Measurements from ENCODE around the genes CWC15, FAM76B and MAML2.

DNA sequence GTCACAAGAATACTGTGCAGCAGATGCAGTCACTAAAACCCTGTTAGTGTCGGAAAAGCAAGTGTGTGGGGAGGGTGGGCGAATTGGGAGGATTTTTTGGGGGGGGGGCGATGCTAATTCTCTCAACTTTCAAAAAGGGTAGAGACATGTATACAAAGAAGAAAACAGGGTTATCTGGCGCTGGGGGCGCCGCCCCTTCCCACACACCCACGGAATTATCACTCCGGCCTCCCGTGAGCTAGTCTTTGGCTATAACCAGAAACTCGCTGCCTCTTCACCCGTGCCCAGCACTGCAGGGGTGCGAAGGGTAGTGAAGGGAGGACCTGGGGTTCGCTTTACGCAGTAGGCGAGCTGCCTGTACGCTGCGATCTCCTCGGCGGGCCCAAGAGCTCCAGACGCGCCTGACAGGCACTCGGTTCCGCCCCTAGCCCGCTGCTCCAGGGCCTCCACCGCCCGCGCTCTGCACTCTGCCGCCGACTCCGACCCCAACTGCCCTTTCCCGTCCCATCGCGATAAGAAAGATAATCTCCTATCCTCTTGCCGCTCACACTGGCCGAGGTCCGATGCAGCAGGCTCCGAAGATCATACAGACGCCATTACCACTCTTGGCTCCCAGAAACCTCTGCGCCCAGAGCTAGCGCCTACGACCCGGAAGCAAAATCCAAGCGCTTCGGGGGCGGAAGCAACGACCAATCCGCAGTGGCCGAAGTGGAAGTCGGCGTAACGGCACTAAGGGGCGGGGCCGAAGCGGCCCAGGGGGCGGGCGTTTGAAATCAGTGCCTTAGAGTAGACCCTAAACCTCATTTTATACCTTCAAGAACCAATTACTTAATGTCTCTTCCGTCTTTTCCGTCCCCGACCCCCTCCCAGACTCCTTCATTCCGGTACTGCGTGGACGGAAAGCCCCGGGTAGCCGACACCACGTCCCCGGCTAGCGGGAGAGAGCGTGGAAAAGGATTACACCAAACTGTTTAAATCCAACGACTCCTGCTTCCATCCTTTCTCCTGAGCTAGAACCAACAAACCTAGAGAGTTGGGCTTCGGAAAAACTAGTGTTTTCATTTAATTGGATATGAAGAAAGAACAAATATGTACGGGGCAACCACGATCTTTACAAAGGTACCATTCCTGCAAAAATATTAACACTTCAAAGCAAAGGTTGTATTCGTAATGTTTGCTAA lies at the start of gene CWC15:
TSS of gene CWC15 (minus strand) at position 607 of the 1,181 bp plus-strand sequence.
- PRO-cap, result bidirectional peak, plus-strand start at position 732 of the sequence, minus-strand start at position 628 of the sequence

- PRO-cap, result no peak
Observed at GRCh38 chr11:95128565-95128963, 38.9 kb downstream of the ENDOD1 start.

DNA sequence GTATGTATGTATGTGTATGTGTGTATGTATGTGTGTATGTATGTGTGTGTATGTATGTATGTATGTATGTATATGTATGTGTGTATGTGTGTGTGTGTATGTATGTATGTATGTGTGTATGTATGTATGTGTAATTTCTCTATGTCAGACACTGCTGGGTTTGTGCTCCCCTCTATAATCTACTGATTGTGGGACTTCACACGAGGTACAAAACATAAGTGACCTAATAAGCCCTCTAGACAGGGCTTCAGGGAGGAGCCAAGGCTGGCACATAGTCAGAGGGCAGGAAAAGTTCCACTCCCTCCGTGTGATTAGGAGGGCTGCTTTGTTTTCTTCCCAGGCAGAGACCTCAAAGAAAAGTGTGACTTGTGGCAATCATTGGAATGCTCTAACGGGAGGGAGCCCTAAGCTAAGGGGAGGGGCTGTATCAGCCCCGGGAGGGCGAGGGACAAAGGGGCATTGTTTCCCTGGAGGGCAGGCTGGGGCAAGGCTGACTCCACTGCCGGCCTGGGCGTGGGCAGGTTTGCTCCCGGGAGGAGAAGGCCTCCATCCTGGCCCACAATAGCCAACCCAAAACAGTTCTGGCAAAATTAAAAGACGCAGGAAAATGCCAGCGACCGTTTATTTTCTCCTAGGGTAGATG lies 59.9 kb downstream of the ENDOD1 start:
- PRO-cap, result unidirectional peak, plus-strand start at position 493 of the sequence

DNA sequence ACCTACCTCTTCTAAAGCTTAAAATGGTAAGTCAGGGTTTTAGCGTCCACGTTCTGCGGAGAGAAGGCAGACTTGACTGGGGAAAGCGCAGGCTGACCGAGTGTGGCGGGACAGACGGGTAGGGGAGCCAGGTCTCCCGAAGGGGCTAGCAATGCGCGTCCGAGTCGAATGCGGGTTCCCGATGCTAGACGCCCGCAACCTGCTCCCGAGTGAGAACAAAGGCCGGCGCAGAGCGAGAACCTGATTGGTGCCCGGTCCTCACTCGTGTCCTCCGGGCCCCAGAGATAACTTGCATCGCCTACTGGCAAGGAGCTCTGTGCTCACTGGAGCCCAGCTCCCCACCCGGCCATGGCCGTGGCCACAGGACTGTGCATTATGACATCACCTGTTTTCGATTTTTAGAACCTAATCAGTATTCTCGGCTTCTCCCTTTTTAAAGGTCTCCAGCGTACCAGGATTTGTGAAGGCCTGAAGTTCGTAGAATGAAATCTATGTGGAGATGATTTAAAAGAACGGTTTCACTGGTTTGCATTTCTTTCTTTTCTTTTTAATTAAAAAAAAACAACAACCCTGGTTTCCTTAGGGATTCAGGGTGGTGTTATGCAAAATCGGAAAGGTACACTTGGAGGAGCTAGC lies 1.3 kb upstream of the SESN3 start:
- PRO-cap, result bidirectional peak, plus-strand start at position 207 of the sequence, minus-strand start at position 172 of the sequence; bidirectional peak, plus-strand start at position 361 of the sequence, minus-strand start at position 350 of the sequence

- PRO-cap, result no peak
Observed at GRCh38 chr11:95291927-95292369, 60.9 kb upstream of the SESN3 start.

DNA sequence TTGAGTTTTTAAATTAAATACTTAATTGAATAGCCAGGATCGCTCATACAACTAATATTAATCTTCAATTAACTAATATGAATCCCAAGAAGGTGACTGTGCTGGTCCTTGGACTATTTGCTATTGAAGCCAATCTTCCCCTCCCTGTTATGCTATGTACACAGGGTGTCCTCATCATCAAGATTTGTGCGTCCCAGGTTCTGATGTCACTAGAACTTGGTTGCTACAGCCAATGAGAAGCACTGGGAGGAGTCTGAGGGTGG lies 212.2 kb upstream of the SESN3 start:
- PRO-cap, result no peak

DNA sequence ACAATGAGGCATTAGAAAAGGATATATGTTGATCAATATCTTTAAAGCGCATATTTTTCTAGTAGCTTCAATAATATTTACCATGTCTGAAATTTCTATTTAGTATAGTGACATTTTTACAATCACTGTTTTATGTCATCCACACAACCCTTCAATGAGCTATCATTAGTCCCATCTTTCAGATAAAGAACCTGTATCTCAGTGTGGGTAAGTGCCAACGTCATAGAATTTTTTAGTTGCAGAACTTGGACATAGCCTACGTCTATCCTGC lies 101.2 kb downstream of the FAM76B start:
- PRO-cap, result no peak

GRCh38 chr11:95697844-95698589 lies 91.6 kb downstream of the FAM76B start:
- PRO-cap, result no peak

DNA sequence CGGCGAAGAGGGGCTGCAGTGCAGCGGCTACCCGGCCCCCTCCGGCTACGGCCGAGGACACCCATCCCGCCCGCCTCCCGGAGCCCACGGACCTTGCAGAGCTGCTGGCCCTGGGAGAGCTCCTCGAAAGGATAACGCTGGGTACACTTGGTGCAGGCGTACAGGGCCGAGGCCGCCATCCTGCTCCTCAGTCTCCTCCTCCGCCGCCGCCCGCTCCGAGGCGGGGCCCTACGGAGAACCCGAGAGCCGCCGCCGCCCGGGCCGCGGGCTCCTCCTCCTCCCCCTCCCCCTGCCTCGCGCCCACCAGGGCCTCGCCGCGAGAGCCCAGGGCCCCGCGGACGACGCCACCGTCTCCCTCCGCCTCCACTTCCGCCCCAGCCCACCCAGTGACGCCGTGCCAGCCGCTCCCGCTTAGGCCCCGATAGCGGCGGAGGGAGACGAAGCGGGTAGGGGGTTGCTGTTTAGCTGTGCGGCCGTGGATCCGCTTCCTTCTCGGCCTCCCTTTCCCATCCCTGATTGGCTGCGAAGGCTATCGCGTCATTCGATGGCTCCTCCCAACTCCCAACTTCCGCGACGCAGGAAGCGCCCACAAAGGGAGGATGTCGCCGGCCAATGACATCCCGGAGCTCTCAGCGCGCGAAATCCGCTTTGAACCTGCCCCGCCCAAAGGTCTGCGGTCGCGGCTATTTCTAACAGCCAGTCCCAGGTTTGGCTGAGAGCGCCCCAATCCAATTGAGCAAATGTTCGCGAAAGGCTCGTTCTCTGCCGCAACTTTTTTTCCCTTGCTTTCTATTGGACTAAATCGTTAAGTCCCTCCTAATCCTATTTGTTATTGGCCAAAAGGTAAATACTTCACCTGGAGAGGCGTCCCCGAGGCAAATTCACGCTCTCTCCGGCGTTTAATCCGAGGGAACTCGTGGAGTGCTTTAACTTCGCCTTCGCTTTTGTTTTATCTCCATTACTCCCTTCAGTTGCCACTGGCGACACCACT lies at the start of gene FAM76B:
TSS of gene FAM76B (minus strand) at position 483 of the 991 bp plus-strand sequence.
- PRO-cap, result bidirectional peak, plus-strand start at position 699 of the sequence, minus-strand start at position 511 of the sequence

DNA sequence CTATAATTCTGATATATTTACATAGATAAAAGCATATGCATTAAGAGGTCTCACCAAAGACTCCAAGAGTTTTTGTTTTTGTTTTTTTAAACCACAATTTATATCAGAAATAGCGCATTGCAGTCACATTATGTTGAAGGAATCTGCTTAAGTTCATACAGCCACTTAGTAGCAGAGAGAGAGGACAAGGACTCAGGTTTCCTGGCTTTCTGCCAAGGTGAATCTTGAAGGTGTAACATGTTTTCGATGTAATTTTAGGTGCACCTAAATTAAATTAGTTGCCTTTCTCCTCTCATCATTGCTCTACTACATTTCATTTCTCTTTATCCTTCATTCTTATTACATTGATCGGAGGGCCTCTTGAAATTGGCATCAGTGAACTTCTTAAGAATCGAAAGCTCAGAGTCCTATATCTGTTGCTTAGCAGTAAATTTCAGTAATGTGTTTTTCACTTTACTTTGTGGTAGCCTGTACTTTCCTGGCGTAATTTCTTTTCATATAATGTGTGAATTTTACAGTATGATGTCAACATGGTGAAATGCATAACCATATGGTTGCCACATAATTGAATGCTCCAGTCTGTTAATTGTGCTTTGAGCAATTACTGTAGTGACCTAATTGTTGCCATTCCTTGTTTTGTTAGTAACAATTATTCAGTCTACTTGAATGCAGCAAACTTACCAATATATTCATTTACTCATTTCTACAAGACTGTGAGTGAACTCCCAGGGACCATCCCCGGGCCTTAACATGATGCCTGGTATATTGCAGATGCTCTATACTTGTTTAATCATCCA lies 138.2 kb downstream of the MAML2 start:
- PRO-cap, result no peak

DNA sequence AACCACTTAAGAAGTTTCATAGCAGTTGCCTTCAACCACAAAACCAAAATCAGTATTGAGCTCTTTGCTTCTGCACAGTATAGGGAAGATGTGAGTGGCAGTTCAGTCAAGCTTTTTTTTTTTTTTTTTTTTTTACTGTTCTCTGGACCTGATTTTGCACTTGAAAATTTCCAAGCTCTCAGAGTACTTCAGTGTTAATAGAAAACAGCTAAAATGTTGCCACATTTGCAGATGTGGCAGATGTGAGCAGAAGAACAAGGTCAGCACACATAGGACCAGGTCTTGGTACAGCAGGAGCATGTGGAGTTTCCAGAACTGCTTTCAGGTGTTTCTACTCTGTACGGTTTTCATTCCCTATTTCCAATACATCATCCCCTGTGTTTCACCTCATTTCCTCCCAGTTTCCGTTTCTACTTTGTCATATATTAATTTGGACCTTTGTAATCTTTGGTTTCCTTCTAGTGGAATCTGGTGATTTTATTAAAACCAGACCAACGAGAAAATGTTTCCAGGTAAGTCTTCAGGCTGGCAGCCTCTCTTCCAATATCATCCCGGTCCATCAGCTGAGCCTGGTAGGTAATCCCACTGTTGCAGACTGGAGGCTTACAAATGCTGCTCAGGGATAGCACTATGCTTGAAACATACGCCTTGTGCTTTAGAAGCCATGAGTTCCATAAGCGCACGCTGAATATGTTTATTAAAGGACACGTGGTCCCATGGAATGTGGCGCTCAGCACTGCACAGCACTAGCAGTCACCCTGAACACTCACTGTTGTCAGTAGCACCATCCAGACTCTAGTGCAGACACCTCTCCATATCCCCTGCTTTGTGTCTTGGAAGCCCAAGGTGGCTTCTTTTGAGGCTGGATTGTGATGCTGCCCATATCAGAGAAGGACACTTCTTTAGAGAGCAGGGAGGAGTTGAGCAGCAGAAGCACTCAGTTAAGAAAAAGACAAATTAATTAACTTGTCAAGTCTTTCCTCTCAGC lies 121.1 kb downstream of the MAML2 start:
- PRO-cap, result no peak

DNA sequence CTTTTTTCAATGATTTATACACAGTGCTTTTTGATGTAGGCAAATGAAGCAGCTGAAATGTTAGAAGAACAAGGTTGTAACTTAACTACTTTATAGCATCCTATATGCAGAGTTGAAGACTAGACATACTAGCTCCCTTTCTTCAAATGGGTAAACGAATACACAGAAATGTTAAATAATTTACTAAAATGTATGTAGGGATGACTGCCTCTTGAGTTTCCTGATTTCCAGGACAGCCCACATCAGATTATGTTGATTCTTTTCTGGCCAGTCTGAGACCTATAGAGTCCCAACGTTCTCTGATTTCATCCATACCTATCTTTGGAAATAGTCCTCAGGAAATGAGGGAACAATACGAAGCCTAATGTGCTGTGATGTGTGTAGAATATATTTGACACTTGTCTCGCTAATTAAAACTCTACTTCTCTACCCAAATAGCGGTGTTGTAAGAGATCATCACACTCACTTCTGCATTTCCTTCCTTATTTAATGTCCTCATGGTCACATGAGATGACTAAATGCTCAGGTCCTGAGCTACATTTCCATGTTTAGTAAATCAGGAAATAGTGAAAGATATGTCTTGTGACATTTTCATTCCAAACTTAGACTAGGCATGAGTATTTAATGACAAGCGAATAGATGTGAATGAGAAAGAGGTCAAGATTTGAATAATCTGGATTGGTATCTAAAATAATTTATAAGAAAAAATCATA lies 112.4 kb downstream of the MAML2 start:
- PRO-cap, result no peak

- PRO-cap, result no peak
Observed at GRCh38 chr11:96241527-96241976, 101.4 kb downstream of the MAML2 start.

DNA sequence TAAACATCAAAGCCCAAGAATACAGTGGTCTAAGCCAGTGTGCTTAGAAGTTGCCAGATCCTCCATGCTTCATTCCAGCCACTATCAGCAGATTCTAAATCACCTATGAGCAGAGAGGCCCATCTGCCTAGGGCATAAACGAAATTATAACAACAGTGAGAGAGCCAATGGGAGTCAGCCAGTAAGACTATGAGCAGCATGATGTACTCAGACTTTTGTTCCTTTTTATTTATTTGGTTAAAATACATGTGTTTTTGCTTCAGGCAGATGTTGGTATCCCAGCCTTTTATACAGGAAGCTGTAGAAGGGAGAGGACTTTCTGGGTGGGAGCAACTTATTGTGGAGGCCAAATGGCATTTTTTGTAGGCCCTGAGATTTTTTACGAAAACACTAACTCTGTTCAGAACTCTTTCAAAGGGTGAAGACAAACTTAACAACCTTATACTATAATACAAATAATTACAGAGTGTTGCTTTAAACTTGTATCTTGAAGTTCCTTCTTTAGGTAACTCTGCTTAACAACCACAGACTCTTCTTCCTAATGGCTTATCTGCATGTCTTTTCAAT lies 84.3 kb downstream of the MAML2 start:
- PRO-cap, result no peak

GRCh38 chr11:96267392-96268058 lies 75.5 kb downstream of the MAML2 start:
- PRO-cap, result no peak

DNA sequence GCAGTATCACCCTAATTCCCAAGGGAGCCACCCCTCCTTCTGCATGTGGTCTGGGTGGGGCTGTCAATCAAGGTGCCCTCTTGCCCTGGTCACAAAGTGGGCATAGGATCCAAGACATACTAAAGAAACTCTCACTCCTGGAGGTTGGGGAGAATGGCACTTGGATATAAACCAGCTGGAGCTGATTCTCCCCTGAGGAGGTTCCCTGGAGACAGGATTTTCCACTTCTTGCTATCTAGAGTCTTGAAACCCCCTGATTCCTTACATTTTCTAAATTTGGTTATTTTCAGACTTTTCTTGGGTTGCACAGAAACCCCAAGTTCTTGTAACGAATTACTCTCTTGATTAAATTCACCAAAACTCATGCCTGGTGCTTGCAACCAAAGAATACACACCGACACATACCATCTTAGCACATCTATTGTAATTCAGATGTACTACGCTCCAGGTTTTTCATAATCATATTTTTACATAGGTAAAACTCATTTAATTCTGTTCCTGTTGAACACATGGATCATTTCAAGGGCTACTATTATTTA lies 40.5 kb downstream of the MAML2 start:
- PRO-cap, result no peak

DNA sequence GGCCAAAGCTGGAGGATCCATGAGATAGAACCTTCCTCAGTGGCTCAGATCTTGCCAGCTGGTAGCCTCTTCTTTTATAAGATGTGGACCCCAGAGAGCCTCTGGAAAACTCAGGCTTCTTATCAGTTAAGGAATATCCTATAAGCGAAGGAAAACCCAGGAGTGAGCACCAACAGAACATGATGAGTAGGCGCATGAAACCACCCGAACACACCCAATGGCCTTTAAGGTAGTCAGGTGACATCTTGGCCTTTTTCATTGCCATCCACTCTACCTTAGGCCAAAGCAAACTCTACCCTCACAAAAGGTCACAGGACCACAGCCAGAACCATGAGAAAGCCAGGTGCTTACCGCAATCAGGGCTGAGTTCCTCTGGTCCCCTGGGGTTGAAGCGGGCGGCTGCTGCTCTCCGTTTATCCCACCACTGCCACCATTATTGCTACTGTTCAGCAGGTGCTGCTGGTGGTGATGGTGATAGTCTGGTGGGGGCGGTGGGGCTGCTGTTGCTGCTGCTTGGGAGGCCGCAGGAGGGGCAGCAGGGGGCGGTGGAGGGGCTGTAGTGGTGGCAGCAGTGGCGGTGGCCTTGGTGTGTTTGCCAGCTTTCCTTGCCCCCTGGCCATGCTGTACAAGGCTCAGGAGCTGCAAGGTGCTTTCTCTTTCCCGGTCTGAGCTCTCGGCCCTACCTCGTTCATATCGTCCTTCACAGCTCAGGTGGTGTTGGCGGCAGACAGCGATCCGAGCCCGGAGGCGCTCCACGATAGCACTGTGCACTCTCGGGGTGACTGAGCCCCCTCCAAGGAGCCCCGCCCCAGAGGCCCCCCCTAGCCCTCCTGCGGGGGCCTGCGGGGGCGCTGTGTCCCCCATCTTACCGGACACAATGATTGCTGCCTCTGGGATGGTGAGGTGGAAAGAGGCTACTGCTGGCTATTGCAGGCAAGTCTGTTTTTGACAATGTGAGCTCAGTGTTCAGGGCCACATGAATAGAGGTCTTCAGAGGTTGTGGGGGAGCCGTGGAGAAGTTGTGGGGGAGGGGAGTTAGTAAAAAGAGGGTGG lies 1.6 kb downstream of the MAML2 start:
- PRO-cap, result bidirectional peak, plus-strand start at position 908 of the sequence, minus-strand start at position 759 of the sequence

DNA sequence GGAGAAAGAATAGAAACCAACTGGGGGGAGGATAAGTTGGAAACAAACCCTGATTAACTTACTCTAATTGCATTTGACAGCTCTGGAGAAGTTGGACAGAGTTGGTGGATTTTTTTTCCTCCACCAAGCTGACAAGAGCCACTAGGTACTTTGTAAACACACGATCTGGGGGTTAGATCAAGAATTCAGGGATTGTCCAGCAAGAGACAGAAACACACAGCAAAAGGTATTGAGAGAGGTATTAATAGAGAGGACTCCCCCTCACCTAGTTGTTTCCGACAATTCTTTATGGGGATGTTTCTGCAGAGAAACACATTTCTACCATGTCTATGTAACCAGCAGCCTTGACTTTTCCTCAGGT lies 930 bp downstream of the MAML2 start:
- PRO-cap, result no peak

GRCh38 chr11:96342446-96343716 lies at the start of gene MAML2:
MAML2 (minus strand) TSS chr11:96343195.
- PRO-cap, result unidirectional peak, minus-strand start at chr11:96343017; unidirectional peak, minus-strand start at chr11:96343124; unidirectional peak, minus-strand start at chr11:96343313

- PRO-cap, result no peak
Observed at GRCh38 chr11:96622161-96622651, 232.4 kb downstream of the JRKL start.

Measured in left lung (tissue), 1 donor.